Ovary (tissue), 7 donors: ENCODE measurements around the gene MELTF.

GRCh38 chr3:196740129-196740827 is 621 bp downstream of the PAK2 start:
- PRO-cap, 7 experiments = peak in 7 of 7 experiments; most common plus-strand start chr3:196740370 (in 2); most common minus-strand start chr3:196740606 (in 6)
- RAMPAGE, long total RNA, 2 experiments = no peak in any of the 2 experiments

- PRO-cap, 7 experiments = no peak in any of the 7 experiments
- RAMPAGE, long total RNA, 2 experiments = no peak in any of the 2 experiments
Observed at GRCh38 chr3:196792507-196793769, 53.3 kb downstream of the PAK2 start.

DNA sequence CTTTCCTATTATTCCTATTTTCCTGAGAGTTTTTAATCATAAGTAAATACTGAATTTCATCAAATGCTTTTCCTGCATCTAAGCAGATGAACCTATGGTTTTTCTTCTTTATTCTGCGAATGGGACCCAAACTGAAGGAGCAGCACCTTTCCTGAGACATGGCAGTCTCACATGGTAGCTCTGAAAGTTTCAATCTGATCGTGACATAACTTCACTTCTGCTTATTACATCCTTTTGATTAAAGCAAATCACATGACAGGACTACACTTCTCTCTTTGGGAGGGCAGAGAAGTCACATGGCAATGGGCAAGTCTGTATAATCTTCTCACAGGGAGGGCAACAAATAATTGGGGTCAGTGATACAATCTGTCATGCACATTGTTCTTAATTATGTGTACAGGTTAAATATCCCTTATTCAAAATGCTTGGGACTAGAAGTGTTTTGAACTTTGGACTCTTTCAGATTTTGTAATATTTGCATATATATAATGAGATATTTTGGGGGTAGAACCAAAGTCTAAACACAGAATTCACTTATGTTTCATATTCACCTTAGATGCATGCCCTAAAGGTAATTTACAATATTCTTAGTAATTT is 21.6 kb downstream of the NCBP2 start:
- PRO-cap, 7 experiments = no peak in any of the 7 experiments
- RAMPAGE, long total RNA, 2 experiments = no peak in any of the 2 experiments

DNA sequence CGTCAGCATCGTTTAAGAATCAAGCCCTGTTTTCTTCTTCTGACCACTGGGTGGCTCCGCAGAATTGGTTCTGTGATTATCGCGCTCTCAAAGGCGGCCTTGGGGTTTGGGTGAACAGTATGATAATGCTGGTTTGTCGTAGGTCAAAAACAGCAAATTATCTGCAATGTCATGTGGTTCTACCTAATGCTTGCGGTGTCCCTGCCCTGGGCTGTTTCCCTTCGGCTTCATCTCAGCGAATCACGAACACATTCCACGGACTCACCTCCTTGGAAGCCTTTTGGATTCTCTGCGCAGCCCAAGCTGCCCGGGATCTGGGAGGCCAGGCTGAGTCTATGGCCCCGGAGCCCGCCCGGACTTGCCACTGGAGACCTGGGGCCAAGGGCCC is 10.2 kb upstream of the PIGZ start:
- PRO-cap, 7 experiments = no peak in any of the 7 experiments
- RAMPAGE, long total RNA, 2 experiments = no peak in any of the 2 experiments

DNA sequence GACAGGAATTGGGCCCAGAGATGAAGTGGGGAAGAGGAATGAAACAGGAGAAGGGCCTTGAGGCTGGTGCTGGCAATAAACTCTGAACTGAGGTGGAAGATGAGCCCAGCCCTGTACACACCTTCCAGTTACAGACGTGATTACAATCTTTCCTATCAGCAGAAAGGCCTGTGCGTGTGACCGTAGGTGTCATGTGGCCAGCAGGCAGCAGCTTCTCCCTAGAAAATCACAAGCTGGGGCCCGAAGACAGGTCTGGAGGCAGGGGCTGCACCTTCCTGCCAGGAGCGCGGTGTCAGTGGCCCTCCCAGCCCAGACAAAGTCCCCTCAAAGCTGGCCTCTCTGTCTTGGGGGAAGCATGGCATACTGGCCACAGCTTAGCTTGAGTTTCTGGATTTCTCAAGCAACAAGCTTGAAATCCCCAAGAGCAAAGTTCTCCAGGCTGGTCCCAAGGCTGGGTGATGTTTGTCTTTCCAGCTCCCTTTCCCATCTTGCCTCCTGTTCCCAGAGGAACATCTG is 16.7 kb upstream of the PIGZ start:
- PRO-cap, 7 experiments = no peak in any of the 7 experiments
- RAMPAGE, long total RNA, 2 experiments = no peak in any of the 2 experiments

- PRO-cap, 7 experiments = peak in 5 of 7 experiments; most common plus-strand start chr3:197030127 (in 3); most common minus-strand start chr3:197029811 (in 3)
- RAMPAGE, long total RNA, 2 experiments = start-site peak on the minus strand in 1 of 2 experiments, at chr3:197029769-197029802 at its widest, 7 reads per replicate
Observed at GRCh38 chr3:197029268-197030430, at the start of gene MELTF. MELTF (minus strand) TSS chr3:197029817.

GRCh38 chr3:197115911-197116557 is 86.4 kb upstream of the MELTF start:
- PRO-cap, 7 experiments = no peak in any of the 7 experiments
- RAMPAGE, long total RNA, 2 experiments = no peak in any of the 2 experiments

GRCh38 chr3:197297033-197297397 is 1.4 kb downstream of the DLG1 start:
- PRO-cap, 7 experiments = peak in 2 of 7 experiments; most common plus-strand start chr3:197297203 (in 2)
- RAMPAGE, long total RNA, 2 experiments = no peak in any of the 2 experiments

- PRO-cap, 7 experiments = peak in 1 of 7 experiments; most common plus-strand start chr3:197402019 (in 1)
- RAMPAGE, long total RNA, 2 experiments = no peak in any of the 2 experiments
Observed at GRCh38 chr3:197401756-197402209, 103.4 kb upstream of the DLG1 start.

GRCh38 chr3:197466526-197467228 is 89.1 kb downstream of the BDH1 start:
- PRO-cap, 7 experiments = no peak in any of the 7 experiments
- RAMPAGE, long total RNA, 2 experiments = no peak in any of the 2 experiments

DNA sequence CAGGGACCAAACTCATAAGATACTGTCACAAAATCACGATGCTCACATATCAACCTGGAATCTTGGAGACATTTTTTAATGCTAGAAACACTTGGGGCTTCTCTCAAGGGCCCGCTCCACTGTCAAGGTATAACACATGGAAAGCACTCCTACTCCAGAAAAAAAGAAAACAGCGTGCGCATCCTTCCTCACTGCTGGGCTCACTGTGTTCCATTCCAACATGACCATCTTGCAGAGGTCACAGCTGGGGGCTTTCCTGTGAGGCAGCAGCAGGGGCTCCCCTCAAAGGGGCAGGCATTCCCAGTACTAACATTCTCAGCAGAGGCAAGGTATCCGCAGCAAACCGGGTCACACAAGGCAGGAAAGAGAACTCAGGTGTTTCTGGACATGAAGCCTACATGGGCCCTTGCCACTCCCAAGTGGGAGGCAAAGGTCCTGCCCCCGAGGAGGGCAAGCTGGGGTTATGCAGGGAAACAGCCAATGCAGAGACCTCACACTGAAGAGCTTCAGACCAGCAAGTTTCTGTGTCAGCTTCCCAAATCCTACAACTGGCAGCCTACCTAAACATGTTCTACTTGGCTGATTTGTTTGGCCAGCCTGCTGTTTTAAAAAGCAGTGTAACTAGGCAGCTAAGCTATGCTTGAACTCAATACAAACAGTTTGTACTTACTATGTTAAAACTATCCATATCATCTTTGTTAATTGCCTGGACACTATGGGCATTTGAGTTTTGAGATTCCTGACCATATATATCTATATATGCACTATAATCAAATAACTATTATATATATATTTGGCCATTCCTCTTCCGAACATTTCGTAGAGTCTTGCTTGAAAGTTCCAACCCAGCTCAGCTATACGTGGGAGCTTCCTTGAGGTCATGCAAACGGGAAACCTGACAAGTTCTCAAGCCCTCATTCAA is 6.3 kb downstream of the BDH1 start:
- PRO-cap, 7 experiments = no peak in any of the 7 experiments
- RAMPAGE, long total RNA, 2 experiments = no peak in any of the 2 experiments

GRCh38 chr3:197603483-197603977 is 47.8 kb upstream of the BDH1 start:
- PRO-cap, 7 experiments = peak in 1 of 7 experiments; most common plus-strand start chr3:197603568 (in 1)
- RAMPAGE, long total RNA, 2 experiments = no peak in any of the 2 experiments

DNA sequence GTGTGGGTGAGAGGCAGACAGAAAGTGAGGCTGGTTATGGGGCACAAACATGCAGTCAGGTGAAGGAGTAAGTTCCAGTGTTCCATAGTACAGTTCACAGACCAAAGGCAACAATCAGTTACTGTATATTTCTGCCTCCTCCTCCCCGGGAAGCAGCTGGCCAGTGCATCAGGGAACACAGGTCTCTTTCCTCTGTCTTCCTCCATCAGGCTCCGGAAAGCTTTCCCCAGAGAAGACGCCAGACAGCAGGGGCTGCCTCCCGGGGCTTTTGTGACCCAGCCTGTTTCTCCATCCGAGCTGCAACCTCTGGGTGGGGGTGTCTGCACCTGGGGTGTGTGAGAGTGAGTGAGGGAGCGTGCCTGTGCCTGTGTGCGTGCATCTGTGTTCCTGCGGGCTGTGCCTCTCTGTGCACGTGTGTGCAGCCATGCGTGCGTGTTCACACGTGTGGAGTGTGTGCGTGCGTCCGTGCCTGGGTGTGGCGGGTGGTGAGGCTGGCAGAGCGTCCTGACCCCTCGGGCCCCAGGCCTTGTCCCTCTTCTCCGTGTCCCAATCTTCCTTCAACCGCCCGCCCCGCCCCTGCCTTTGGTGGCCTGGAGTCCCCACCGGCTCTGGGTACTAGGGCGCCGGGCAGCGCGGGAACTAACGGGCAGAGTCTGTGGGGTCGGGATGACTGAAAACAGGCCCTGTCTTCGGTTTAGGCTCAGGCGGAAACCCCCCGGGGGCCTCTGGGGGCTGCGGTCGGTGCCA is 72.1 kb downstream of the RUBCN start:
- PRO-cap, 7 experiments = no peak in any of the 7 experiments
- RAMPAGE, long total RNA, 2 experiments = no peak in any of the 2 experiments

GRCh38 chr3:197792039-197792305 is 918 bp downstream of the LRCH3 start:
- PRO-cap, 7 experiments = peak in 3 of 7 experiments; most common minus-strand start chr3:197792189 (in 2)
- RAMPAGE, long total RNA, 2 experiments = no peak in any of the 2 experiments

GRCh38 chr3:197838522-197838869 is 47.4 kb downstream of the LRCH3 start:
- PRO-cap, 7 experiments = no peak in any of the 7 experiments
- RAMPAGE, long total RNA, 2 experiments = no peak in any of the 2 experiments

DNA sequence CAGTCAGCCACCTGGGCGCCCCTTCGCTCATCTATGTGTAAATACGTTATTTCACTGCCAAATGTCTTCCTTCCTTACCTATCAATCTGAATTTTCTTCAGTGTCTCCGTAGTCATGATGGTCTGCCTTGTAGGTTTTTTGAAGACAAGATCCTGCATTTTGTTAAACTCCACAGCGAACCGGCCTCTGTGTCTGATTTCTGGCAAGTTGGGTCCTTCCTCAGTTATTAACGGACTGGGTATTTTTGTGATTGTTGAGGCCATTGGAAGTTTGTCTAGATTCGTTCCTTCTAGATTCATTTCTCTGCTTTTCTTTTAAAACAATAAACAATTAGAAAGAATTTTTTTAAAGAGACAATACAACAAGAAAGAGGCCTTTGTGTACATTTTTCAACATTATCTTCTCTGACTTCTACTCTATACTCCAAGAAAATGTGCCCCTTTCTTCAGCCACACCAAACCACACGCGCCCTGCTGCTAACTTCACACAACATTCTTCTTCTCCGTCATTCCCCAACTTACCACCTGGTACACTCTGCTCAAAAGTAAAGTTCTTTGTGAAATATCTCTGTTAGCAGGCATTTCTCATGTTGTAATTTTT is 11.4 kb upstream of the RPL35A start:
- PRO-cap, 7 experiments = no peak in any of the 7 experiments
- RAMPAGE, long total RNA, 2 experiments = no peak in any of the 2 experiments

GRCh38 chr3:197955472-197956125 is 4.2 kb downstream of the IQCG start:
- PRO-cap, 7 experiments = no peak in any of the 7 experiments
- RAMPAGE, long total RNA, 2 experiments = no peak in any of the 2 experiments

DNA sequence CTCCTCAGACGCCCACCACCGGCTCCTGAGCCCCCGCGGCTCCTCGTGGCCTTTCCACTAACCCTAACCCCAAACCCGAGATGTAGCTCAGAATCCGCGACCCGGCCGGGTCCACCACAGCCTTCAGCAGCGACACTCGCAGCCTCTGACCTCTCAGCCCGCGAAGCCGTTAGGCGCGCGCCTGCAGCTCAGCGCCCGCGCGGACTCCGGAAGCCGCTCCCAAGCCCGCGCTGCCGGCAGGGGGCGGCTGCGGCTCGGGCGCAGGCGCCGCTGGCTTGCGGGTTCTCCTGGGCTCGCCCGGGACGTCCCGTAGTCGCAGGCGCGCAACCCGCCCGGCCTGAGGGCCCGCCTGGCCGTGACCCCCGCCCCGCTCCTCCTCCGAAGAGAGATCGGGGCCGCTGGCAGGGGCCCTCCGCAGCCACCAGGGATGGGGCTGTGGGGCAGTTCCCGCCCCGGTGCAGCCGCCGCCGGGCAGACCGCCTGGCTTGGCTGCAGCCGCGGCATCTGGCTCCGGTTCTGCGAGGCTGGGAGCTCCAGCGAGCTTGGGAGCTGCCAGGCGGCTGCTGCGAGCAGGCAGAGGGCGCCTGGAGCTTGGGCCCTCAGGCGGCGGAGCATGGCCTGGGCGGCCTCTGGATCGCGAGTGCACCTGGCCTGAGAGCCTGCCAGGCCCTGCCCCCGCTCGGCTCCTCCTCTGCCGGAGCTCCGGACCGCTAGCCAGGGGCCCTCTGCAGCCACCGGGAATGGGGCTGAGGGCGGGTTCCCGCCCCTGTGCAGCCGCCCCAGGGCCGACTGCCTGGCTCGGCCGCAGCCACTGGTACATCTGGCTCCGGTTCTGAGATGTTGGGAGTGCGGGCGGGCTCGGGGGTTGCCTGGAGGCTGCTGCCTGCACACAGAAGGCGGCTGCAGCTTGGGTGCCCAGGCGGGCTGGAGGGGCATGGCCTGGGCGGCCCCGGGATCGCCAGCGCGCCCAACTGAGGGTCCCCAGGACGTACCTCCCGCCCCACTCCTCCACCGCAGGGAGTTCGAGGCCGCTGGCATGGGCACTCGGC is 120.8 kb downstream of the LMLN start:
- PRO-cap, 7 experiments = no peak in any of the 7 experiments
- RAMPAGE, long total RNA, 2 experiments = no peak in any of the 2 experiments